Myometrial cell (primary cell): ENCODE data around the genes TNFAIP3, SMIM28 and REPS1.

DNA sequence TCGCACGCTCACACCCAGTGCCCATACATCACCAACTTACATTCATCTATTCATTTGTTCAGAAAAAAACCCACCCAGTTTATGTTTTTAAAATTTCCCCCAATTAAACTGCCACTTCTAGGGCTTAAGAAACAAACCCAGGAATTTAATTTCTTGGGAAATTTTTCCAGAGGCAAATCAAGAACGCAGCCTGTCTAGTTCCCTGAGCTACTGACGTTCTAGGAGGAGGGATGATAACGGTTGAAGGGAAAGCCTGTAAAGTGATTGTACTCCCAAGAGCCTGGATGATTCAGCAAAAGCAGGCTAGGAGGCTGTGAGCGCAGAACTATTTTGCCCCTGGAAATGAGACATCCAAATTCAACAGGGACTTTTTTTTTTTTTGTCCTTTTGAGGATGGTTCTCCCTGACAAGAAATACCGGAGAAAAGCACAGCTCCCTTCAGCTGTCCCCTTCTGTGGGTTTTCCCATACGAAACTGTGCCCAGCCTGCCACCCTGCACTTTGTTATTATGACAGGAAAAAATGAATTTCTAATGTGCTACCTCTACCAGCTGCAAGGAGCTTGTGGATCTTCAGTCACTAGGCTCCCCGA, 77.4 kb downstream of the OLIG3 start:
- RAMPAGE, long total RNA: no peak

DNA sequence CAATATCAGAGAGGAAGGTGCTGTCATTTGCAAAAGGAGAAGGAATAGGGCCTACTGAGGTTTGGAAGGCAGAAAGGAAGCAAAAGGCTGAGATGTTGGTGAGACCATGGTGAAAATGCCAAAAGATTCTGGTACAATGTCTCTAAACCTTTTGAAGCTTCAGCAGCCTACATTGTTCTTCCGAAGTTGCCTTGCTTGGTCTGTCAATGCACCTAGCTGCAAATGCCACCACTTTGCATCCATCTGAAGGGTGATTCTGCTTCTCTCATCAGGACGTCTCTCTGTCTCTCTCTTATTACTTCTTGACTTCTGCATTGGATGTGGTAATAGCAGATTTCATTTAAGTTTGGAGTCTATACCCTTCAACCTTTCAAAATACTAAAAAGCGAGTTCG, 62.5 kb downstream of the OLIG3 start:
- RAMPAGE, long total RNA: no peak

- RAMPAGE, long total RNA: no peak
Observed at GRCh38 chr6:137846213-137847105, 20.6 kb upstream of the TNFAIP3 start.

DNA sequence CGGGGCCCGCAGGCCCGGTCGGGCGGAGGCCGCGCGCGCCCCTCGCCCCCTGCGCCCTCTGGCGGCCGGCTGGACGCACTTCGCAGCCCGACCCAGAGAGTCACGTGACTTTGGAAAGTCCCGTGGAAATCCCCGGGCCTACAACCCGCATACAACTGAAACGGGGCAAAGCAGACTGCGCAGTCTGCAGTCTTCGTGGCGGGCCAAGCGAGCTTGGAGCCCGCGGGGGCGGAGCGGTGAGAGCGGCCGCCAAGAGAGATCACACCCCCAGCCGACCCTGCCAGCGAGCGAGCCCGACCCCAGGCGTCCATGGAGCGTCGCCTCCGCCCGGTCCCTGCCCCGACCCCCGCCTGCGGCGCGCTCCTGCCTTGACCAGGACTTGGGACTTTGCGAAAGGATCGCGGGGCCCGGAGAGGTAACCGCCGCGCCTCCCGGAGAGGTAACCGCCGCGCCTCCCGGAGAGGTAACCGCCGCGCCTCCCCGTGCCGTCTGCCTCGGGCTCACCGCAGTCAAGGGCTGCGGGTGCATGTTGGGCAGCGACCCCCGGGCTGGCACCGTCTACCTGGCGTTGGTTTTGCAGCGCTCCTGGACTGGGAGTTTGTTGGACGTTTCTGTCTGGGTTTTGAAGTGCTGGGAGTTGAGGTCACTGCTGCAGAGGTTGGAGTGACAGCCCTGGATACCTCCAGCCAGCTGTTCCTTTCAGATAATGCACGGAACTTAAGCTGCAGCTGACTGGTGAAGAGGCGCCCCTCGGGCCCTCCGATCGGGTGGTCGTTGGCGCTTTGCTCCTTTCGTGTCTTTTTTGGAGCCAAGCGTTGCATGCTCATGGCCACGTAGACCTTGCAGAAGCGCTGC, at the start of gene TNFAIP3:
Gene TNFAIP3, plus strand, starts transcription at position 180 of the 855 bp plus-strand sequence.
- RAMPAGE, long total RNA: no peak

DNA sequence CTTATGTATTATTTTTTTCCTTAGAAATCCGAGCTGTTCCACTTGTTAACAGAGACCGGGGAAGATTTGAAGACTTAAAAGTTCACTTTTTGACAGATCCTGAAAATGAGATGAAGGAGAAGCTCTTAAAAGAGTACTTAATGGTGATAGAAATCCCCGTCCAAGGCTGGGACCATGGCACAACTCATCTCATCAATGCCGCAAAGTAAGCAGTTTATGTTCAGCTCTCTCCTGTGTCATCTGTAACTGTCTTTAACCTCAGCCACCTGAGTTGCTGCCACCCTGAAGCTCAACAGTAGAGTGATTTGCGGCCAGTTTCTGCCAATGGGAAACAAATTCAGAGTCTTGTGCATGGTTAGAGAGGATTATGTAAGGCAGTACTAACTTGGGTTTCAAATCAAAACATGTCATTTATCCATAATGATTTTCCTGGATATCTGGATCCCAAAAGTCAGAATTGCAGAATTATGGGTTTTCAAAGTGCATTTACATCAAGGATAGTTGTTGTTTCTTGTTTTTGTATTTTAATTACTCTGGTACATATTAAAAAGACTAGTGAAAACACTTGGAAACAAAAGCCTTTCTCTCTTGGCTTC, 10.1 kb downstream of the TNFAIP3 start:
- RAMPAGE, long total RNA: no peak

- RAMPAGE, long total RNA: no peak
Observed at GRCh38 chr6:138377622-138378168, at the start of gene SMIM28. TSS of gene SMIM28 (plus strand) at chr6:138377905.

GRCh38 chr6:138455263-138456599, 43.6 kb downstream of the NHSL1 start:
- RAMPAGE, long total RNA: no peak

- RAMPAGE, long total RNA: no peak
Observed at GRCh38 chr6:138504762-138504961, 5.4 kb upstream of the NHSL1 start.

GRCh38 chr6:138570537-138570976, 71.3 kb upstream of the NHSL1 start:
- RAMPAGE, long total RNA: no peak

DNA sequence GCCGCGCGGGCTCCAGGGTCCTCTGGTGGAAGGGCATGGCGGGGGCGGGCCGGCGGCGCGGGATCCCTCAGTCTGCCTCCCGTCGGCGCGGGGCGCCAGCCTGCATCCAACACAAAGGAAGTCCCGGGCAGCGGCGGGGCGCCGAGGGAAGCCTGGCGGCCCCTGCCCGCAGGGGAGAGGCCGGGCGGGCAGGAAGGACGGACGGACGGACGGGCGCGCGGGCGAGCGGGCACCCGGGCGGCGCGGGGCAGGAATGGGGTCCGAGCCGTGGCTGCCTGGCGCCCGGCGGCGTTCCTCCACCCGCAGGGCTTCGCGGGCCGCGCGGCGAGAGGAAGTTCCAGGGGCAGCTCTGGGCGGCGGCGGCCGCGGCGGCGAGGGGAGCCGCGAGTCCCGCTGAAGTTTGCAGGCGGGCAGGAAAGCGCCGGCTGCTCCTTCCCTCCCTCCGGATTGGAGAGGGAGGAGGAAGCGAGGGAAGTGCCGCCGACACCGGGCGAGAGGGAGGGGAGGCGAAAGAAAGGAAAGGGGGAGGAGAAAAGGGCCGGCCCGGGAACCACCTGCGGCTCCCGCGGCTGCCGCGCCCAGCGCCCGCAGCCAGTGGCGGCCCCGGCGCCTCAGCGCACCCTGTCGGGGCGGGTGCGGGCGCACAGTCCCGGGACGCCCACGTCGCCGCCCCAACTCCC, 80.7 kb upstream of the CCDC28A start:
- RAMPAGE, long total RNA: no peak

GRCh38 chr6:138772712-138773069, 878 bp upstream of the CCDC28A start:
- RAMPAGE, long total RNA: no peak

- RAMPAGE, long total RNA: no peak
Observed at GRCh38 chr6:138987035-138987425, 1.0 kb downstream of the REPS1 start.

DNA sequence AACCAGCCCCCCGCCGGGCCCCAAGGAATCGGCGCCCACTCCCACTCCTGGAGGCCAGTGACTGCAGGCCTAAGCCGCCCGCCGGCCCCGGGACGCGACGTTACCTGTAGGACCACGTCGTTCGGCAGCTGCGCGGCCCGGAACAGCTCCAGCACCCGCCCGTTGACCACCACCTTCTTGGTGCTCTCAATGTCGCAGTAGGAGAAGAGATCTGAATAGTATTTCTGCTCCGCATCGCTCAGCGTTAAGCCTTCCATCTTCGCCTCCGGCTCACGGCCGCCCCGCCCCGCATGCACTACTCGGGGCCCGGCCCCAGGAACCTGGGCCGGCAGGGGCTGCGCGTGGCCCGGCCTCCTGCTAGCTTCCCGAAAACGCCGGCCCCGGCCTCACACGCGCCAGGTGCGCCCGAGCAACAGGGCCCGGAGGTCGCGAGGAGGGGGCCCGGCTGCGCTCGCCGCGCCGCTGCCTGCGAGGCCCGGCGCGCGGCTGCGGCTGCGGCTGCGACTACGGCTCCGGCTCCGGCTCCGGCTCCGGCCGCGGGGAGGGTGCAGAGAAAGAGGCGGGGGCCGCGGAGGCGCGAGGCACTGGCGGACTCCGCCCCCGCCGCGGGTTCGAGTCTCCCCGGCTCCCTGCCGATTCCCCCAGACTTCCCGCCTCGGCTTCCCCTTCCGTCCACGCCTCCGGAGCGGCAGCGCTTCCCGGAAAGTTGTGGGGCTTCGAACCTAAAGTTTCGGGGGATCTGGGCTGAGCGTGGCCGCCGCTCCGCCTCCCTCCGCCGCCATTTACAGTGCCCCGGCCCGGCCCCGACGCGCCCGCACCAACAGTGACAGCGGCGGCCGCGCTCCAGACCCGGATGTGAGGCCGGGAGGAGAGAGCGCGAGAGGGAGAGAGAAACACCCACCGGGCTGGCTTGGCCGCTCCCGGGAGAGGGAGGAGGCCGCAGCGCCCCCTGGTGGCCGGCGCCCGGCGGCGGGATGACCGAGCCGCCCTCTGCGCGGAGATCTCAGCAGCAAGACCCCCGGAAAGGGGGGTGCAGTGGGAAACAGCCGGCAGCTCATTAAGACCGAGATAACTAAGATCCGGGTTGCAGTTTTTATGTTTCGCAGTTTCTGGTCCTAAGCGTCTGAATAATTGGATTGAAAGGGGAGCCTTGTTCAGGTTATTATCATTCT, at the start of gene REPS1:
Gene REPS1, minus strand, starts transcription at position 828 of the 1,172 bp plus-strand sequence.
- RAMPAGE, long total RNA: no peak

GRCh38 chr6:139157638-139158122, 22.8 kb downstream of the HECA start:
- RAMPAGE, long total RNA: no peak

- RAMPAGE, long total RNA: no peak
Observed at GRCh38 chr6:139372357-139372635, 2.2 kb downstream of the CITED2 start.

DNA sequence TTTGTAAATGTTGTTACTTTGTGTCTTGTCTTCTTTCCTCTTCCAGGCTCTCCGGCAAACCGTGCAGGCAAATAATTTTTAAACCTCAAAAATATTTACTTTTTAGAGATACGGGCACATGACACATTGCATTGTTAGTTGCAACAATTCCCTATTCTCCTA, 1.8 kb upstream of the CITED2 start:
- RAMPAGE, long total RNA: no peak

GRCh38 chr6:139846514-139847483, 472.4 kb upstream of the CITED2 start:
- RAMPAGE, long total RNA: no peak

DNA sequence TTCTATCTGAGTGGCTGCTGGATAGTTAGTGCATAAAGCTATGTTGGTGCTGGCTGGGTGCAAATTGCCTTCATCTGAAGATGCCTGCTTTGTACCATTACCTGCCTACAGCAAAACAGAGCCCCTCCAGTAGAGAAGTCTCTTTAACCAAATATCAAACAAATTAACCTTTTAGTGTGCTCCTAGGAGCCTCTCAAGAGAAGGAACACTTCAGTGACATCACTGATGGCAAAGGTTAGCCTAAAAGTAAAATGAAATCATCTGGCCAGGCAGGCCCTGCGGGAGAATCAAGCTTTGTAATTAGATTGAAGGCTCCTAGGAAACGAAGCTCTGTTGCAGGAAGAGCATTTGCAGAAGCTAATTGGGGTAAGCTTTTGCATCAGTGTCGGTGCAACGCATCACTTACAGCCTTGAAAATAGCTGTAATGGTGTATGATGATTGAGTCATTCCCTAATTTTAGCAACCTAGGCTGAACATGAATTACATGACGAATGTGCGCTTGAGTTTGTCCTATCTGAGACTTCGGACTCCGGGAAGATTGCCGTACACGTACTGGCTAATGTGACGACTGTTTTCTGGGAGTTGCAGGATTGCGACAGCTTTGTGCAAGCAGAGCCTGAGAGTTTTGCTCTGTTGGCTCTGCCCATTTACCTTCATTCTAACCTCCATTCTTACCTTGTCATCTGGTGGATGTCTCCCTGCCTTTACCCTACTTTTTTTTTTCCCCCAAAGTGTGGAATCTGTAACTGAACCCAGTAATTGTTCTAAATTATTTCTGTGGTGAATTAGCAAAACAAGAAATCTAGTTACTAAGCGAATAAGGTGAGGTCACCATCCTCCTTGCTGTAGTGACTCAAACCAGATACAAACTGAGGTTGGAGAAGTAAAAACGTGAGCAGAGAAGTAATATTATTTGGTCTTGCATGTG, 675.8 kb upstream of the CITED2 start:
- RAMPAGE, long total RNA: no peak

GRCh38 chr6:140572275-140572666, 1197.8 kb upstream of the CITED2 start:
- RAMPAGE, long total RNA: no peak

GRCh38 chr6:140663584-140664191, 1289.2 kb upstream of the CITED2 start:
- RAMPAGE, long total RNA: no peak